Gallbladder (tissue), 1 donor: ENCODE measurements around the genes VIL1, ZNF142 and STK36.

GRCh38 chr2:218246431-218246738, 14.4 kb upstream of the GPBAR1 start:
- PRO-cap: no peak

DNA sequence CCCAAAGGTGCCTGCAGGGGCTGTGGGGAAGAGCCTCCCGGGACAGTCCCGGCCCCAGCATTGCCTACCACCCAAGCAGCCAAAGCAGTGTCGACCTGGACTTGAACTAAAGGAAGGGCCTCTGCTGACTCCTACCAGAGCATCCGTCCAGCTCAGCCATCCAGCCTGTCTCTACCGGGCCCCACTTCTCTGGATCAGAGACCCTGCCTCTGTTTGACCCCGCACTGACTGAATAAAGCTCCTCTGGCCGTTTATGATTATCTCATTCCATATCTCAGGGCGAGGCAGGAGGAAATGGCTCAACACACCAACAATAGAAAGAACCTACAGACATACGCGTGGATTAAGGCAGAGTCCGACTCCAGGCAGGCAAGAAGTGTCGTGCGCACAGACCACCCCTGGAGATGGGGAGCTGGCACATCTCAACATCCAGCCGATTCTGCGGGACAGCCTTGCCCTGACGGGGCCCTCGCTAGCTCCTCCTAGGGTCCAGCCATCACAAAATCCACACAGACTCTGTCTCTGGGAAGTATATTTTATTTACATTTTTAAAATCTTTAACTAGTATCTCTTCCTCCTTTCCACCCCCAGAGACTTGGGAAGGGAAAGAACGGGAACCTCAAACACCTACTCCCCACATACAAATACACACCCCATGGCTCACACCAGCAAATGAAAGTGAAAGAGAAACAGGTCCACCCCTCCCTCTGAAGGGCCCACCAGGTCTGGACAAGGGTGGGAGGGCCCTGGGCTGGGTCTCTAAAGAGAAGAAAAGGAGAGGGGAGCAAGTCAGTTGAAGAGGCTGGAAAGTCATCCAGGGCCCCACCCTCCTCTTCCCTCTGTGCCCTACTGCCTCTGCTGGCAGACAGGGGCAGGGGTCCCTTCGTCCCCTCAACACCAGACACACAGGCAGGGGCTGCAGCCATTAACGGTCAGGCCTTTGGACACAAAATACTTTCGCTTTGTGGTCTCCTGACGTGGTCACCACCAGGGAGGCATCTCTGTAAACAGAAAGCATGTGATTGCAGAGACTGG, 3.1 kb downstream of the GPBAR1 start:
- PRO-cap: unidirectional peak, plus-strand start at position 436 of the sequence

DNA sequence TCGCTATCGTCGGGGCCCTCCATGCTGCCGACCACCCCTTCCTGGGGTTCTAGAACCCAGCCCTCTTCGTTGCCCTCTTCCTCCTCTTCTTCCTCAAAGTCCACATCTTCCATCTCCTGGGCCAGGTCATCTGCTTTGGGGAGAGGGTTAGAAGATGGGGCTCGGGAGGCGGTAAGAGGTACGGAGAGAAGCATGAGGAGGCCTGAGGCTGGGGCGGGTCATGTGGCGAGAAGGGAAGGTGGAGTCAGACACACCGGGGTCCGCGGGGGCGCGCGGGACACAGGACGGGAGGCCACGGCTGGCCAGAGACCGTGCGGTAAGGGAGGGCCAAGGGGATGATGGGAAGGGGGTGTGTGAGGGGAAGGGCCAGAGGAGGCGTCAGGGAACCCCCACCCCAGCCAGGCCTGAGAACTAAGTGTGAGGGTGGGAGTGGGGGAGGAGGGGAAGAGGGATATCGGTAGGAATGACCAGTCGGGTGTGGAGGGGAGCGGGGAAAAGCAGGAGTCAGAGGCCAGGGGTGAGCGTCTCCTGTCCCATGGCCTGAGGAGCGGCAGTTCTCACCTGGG, 449 bp downstream of the AAMP start:
- PRO-cap: no peak

DNA sequence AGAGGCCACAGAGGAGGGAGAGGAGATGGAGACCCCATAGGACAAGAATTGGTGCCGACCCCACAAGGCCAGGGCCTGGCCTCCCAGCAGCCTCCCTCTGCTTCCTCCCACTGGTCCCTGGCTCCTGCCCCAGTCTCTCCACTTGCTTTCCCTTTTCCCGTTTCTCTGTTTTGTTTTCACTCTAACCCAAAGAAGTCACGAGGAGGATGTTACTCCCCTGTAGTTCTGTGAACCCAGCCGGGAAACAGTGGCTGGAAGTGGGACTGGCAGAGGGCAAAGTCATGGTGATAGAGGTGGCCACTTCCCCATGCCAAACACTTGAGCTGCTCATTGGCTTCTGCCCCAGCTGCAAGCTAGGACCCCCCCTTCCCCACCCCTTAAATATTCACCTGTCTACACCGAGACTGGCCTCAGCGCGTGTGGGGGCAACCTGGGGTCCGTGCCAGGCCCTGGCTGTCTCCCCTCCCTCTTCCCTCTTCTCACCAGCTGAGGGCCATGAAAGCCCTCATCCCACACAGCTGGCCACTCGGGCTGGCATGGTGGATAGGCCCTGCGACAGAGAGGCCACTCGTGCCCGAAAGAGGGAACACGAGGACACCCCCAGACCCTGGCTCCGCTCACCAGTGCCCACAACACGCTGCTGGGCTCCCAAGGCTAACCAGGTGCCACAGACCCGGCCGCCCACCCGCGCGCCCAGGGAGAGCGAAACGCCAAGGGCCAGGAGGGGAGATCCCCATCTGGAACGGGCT, 548 bp downstream of the TMBIM1 start:
- PRO-cap: bidirectional peak, plus-strand start at position 525 of the sequence, minus-strand start at position 167 of the sequence

- PRO-cap: no peak
These were observed 4.0 kb upstream of the TMBIM1 start for GRCh38 chr2:218296270-218296746.

DNA sequence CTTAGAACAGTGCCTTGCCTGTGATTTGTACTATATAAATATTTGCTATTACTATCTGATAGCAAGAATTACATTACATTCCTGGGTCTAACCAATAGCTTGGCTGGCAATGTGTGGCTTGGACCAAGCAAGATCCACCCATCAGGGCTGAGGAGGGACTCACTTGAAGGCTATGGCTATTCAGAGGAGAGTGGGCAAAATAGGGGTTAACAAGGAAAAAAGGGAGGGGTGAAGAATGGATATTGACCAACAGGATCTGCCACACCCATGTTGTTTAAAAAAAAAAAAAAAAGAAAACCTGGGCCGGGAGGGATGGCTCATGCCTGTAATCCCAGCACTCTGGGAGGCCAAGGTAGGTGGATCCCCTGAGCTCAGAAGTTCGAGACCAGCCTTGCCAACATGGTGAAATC, 20.0 kb upstream of the TMBIM1 start:
- PRO-cap: no peak

- PRO-cap: bidirectional peak, plus-strand start at chr2:218323299, minus-strand start at chr2:218322974; bidirectional peak, plus-strand start at chr2:218323549, minus-strand start at chr2:218323392
These were observed 30.7 kb upstream of the TMBIM1 start for GRCh38 chr2:218322809-218323651.

DNA sequence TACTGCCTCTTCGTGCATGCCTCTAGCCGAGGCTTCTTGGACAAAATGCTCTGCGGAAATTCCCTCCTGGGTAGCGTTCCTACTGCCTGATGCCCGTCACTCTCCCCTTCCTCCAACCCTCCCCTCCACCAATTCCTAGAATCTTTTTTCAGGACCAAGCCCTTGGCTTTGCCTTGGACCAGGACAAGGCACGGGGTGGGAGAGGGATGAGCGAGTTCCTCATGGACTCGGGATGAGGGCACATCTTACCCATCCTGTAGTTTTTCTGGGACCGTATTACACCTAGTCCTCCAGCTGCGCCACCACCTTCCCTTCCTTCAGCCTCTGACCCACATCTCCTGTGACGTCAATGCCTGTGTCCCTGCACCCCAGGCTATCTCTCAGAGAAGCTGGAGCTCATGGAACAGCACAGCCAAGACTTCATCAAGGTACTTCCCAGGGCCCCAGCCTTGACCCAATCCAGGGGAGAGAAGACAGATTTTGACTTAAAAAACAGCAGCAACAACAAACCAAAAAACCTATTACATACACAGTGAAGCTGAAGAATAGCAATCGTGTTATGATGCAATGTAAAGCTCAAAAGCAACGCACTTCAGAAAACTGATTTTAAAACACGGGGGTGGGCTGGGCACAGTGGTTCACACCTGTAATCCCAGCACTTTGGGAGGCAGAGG, 1.1 kb downstream of the CATIP start:
- PRO-cap: unidirectional peak, minus-strand start at position 318 of the sequence

DNA sequence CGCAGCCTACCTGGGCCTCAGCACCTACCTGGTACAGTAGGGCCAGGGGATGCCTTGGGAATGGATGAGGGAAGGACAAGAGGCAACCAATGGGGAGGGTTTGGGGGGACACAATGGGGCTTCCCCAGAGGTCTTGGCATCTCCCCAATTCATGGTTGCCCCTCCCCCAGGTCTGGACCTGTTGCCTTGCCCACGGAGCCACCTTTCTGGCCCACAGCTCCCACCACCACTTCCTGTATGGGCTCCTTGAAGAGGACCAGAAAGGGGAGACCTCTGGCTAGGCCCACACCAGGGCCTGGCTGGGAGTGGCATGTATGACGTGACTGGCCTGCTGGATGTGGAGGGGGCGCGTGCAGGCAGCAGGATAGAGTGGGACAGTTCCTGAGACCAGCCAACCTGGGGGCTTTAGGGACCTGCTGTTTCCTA, 4.9 kb upstream of the CTDSP1 start:
- PRO-cap: no peak

DNA sequence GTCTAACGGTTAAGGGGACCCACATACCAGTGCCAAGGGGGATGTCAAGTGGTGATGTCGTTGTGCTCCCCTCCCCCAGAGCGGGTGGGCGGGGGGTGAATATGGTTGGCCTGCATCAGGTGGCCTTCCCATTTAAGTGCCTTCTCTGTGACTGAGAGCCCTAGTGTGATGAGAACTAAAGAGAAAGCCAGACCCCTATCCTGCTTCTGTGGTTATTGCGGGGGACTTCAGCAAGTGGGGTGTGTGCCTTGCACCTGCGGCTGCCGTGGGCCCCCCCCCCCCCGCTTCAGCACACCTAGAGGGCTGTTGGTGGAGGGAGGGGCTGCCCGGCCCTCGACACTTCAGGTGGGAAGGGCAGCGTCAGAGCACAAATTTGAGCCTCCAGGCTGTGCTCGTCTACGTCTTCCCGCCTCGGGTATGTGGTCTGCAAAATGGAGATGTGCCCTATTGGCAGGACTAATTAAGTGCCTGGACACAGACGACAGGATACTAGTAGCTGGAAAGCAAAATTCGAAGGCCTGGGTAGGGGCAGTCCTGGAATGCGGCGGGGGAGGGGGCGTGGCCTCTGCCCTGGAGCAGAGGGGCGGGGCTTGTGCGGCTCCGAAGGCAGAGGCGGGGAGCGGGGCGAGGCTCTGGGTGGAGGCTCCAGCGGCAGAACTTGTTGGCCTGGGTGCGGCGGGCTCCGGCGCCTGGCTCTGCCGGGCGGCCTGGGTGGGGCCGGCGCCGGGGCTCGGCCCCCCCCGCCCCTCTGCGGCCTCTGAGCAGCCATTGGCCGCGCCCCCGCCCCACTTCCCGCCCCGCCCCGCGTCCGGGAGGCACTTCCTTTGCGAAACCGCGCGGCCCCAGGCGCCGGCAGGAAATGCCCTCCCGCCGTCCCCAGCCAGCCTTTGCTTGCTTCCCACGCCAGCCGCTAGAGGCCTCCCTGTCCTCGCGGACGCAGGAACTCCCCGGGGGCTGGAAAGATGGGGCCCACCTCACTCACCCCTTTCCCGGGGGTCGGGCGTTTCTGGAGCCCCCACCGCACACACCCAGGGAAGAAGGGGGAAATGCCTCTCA, 6.4 kb downstream of the CTDSP1 start:
- PRO-cap: unidirectional peak, plus-strand start at position 163 of the sequence; bidirectional peak, plus-strand start at position 659 of the sequence, minus-strand start at position 697 of the sequence

GRCh38 chr2:218418679-218419290, at the start of gene VIL1:
TSS of gene VIL1 (plus strand) at chr2:218419123.
- PRO-cap: bidirectional peak, plus-strand start at chr2:218419133, minus-strand start at chr2:218419027

- PRO-cap: no peak
These were observed 22.7 kb downstream of the ZNF142 start for GRCh38 chr2:218636526-218637235.

DNA sequence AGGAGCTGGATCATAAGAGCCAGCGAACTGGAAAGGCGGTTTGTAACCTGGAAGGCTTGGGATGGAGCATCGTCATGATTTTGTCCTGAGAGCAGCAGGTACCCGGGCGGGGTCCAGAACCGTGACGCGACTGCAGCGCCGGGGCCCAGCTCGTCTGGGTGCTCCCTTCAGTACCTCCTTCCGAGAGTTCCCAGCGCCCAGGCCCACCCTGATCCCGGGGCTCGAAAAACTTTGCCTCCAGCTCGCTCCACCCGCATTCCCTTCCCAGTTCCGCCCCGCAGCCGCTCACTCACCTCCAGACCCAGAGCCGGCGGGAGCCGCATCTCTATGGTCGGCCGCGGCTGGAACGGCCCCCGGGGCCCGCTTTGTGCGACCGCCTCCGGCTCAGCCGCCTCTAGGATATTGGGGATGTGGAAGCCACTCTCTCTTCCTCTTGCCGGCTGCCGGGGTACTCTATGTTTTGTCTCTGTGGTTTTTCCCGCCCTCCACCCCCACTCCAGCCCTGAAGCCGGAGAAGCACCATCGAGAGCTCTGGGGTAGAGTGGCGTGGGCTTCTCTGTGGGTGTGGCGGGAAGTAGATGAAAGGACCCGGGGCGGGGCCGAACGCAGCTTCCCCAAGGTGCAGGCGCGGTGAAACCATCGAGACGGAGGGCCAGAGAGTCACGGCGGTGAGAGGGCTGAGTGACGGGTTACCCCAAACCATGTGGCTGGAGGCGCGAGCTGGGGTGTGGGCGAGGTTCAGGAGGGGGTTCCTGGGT, at the start of gene ZNF142:
TSS of gene ZNF142 (minus strand) at position 548 of the 758 bp plus-strand sequence.
- PRO-cap: unidirectional peak, plus-strand start at position 129 of the sequence; bidirectional peak, plus-strand start at position 288 of the sequence, minus-strand start at position 283 of the sequence; bidirectional peak, plus-strand start at position 617 of the sequence, minus-strand start at position 548 of the sequence

DNA sequence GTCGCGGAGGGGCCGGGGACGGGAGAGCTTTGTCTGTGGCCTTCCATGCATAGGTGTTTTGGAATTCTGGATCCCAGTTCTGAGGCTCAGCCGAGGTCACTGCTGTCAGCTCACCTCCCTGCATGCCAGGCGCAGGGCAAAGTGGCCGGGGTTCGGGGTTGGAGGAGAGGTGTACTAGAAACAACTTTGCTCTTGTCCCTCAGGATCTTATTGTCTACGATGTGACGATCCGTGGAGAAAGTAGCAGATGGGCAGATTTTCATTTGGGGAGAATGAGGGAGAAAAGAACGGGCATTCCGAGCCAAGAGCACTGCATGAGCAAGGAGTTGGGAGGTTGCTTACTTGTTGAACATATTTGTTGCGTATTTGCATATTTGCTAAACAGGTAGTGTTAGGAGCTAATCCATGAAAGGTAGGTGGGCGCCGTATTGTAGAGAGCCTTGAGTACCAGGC, 377 bp downstream of the BCS1L start:
- PRO-cap: no peak

DNA sequence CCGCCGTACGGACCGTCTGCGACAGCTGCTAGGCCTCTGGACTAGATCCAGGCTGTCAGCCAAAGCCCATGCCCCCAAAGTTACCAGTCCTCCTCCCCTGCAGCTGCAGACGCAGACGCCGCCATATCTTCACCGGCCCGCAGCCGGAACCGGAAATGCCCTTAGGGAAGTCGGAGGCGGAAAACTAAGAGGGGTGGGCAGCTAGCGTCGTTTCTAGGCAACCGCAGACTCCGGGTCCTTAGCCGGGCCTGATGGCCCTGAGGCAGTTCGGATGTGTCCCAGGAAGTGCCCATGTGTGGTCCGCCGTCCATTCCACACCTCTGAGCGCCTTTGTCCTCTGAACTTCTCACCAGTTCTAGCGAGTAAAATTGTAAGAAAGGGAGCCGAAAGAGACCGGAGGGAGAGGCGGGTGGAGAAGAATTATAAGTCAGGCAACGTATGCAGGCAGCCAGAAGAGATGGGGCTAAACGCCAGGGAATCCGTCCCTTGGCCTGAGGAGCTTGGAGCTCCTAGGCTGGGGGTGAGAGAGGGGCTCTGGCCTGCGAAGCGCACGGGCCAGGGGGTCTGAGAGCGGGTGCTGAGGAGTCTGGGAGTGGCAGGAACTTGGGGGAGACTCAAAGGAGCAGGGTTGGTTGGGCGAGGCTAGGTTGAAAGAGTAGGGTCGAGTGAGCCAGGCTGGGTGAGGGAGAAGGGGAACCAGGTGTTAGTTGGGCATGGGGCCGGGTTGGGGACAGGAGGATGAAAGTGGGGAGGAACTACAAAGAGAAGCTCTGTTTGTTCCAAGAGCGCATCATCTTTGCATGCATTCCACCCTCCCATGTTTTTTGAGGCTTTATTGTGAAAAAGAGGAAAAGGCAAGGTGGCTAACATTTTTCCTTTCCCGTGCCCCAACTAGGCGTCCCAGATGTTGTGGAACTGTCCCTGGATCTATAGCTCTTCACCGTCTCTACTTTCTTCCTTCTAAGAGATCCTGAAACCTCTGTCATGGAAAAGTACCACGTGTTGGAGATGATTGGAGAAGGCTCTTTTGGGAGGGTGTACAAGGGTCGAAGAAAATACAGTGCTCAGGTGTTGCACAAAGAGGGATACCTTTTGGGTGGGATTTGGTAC, at the start of gene STK36:
TSS of gene STK36 (plus strand) at position 241 of the 1,110 bp plus-strand sequence.
- PRO-cap: bidirectional peak, plus-strand start at position 241 of the sequence, minus-strand start at position 157 of the sequence

GRCh38 chr2:218731481-218732008, 20.9 kb downstream of the TTLL4 start:
- PRO-cap: no peak

- PRO-cap: no peak
These were observed 23.6 kb downstream of the TTLL4 start for GRCh38 chr2:218734095-218734749.

DNA sequence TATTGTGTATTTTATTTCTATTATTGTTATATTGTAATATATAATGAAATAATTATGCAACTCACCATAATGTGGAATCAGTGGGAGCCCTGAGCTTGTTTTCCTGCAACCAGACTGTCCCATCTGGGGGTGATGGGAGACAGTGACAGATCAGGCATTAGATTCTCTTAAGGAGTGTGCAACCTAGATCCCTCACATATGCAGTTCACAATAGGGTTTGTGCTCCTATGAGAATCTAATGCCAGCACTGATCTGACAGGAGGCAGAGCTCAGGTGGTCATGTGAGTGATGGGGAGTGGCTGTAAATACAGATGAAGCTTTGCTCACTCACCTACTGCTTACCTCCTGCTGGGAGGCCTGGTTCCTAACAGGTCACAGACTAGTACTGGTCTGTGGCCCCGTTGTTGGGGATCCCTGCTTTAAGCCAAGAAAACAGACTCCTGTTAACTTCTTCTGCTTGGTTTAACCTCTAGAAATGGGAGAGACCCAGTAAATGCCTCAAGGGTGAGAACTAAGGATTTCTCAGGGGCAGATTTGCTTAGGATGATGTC, 3.1 kb downstream of the CYP27A1 start:
- PRO-cap: unidirectional peak, plus-strand start at position 341 of the sequence

DNA sequence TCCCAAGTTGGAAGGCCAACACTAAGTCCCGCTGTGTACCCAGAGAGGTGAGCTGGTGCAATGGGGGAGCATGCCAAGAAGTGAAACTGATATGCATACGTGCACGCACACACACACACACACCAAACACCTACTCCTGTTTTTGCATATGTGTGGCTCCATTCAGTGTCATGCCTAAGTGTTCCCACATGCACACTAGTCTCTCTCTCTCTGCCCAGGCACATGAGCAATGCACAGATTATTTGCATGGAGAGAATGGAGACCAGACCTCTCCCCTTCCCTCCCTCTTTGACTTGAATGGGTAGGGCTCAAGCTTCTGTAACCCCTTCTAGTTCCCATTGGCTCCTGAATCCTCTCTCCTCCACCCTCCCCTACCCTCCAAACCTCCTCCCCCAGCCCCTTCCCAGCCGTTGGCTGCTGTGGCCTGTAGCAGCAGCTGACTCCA, 5.5 kb downstream of the WNT10A start:
- PRO-cap: no peak

DNA sequence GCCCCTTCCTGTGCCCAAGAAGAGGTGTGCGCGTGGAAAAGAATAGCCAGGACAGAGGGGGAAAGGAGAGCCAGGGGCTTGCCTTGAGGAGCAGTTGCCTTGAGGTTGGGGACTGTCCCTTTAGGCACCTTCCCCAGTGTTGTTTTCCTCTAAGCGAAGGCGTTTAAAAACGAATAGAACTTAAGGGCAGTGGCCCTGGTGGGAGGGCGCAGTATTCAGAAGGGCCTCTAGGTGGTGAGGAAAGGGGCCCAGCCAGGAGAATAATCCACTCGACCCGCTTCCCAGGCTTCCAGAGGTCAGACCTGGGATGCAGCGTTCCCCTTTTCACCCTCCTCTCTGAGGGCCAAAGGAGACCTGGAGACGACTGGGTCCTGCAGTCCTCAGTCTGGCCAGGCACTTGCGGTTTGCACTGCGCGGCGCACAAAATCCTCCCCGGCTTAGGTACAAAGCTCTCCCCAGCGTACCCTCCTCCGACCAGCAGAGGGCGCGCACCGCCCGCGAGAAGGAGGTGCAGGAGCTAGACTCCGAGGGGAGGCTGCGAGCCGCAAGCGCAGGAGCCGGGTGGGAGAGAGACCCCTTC, 5.2 kb downstream of the FEV start:
- PRO-cap: no peak